ENCODE data around the gene C7orf50.

- PRO-cap, 3 experiments = no peak in any of the 3 experiments
- RRBS = no CpG with 5 or more reads among the region's 22 CpGs
Observed at GRCh38 chr7:966559-967264, 8.6 kb downstream of the COX19 start.

DNA sequence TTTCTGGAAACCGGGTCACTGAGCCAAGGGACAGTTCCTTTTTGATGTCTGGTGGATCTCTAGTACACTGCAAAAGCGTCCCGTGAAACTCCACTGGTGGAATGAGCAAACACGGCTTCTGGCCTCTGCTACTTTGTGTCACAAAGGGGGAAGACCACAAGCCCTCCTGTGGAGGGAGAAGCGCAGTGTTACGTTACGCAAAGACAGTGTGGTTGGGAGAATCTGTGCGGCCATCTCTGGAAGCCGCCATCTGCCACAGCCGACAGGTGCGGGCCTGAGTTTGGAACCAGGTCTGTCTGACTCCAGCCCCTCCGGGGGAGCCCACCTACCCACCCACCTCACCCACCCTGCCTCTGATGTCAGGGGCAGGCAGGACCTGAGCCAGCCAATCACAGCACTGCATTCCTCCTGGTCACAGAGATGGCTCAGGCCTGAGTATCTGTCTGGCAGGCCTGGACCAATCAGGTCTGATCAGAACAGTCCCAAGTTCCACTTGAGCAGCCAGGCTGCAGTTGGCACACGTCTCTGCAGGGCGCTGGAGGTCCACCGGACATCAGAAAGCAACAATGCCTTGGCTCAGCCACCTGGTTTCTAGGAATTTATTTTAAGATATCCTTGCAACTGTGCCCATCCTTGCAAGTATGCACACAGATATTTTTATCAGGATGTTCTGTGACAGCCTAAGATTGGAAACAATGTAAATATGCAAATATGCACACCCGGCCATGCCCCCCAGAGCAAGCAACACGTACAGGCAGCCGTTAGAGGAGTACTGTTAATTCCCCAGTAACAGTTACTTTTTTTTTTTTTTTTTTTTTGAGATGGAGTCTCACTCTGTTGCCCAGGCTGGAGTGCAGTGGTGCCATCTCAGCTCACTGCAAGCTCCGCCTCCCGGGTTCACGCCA is 2.8 kb upstream of the CYP2W1 start:
- PRO-cap, 3 experiments = no peak in any of the 3 experiments
- RRBS = no CpG with 5 or more reads among the region's 21 CpGs

GRCh38 chr7:1137611-1138756 is at the start of gene C7orf50:
C7orf50 (minus strand) TSS chr7:1138247.
- PRO-cap, 3 experiments = peak in 3 of 3 experiments; most common plus-strand start chr7:1138423 (in 1); most common minus-strand start chr7:1138276 (in 2)
- RRBS = 2% methylated on average over 43 of the region's 96 CpGs

DNA sequence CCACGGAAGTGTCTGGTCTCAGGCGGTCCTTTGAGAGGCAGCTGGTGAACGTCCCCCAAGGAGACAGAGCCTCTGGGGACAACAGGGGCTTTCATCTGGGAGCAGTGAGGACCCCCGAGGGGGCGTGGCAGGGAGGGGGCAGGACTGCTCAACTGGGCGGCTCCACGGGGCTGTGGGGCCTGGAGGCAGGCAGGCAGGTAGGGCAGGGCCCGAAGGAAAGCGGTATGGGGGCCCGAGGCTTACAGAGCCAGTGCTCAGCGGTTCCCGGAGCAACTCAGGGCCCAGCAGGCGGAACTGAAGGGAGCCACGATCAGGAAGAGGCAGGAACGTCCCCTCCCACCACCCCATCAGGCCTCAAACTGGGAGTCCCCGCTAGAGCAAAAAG is 21.4 kb upstream of the ZFAND2A start:
- PRO-cap, 3 experiments = no peak in any of the 3 experiments
- RRBS = 32% methylated on average over 3 of the region's 16 CpGs

DNA sequence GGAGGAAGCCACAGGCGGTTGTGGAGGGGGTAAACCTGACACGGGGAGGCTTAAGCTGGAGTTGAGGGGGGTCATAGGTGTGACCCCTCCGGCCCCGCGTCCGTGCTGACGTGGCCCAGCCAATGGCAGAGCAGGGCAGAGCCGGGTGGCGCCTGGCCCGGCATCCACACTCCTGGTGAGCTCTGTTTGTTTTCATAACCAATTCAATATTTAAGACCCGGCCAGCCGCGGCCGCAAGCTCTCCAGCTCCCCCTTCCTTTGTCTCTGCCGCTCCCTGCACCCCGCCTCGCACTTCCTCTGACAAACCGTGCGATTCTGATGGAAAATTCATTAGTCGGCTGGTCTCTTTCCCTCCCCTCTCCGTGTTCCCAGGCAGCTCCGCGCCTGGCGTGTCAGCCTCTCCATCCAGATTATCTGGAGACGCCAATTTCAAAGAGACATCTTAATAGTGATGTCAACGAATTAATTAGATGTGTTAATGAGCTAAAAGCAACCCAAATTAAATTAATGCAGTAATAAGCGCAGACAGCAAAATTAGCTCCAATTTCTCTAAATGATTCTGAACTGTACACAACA is 55.4 kb downstream of the MICALL2 start:
- PRO-cap, 3 experiments = no peak in any of the 3 experiments
- RRBS = 5% methylated on average over 7 of the region's 27 CpGs

GRCh38 chr7:1437884-1438556 is 21.2 kb downstream of the MICALL2 start:
- PRO-cap, 3 experiments = no peak in any of the 3 experiments
- RRBS = 92% methylated on average over 5 of the region's 27 CpGs

DNA sequence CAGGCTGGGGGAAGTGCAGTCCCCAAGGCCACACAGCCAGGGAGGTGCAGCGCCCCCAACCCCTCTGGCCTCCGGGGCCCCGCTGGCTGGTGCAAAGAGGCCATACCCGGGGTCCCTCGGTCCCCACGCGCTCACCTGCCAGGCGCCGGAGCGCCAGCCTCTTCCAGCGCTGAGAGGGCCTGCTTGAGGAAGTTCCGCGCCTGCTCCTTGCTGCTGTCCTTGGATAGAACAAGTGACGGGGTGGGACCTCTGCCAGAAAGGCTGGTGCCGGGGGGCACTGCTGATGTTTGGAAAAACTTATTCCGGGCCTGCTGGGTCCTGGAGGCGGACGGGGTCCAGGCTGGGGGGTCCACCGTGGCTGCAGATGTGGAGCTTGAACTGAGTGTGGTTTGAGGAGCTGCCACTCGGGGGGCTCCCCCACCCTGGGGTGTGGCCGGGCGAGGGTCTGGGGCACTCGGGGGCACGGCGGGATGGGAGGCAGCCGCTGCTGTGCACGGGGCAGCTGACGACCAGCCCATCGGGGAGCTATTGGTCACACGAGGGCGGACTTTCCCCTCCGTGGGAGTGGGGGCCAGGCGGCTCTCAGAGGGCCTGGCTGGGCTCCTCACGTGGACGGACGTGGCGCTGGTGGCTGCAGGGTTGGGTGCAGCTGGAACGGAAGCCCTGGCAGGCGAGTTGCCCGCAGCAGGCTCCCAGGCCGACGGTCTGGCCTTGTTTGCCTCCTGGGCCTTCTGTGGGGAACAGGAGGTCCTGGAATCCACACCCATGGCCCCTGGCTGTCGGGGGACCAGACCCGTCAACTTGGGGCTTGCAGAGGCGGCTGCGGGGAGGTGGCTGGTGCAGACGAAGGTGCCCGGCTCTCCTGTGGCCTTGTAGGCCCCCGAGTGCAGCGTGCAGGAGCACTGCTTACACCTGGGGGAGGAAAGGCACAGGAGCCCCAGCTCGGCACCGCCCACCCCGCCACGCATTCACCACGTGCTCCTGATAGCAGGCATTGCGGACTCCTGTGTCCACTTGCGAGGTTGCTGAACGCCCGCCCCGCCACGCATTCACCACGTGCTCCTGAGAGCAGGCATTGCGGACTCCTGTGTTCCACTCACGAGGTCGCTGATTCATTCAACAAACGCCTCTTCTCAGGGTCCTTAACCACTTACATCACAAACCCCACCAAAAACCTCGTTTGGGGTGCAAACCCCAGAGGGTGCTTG is 14.3 kb downstream of the MICALL2 start:
- PRO-cap, 3 experiments = no peak in any of the 3 experiments
- RRBS = 81% methylated on average over 8 of the region's 67 CpGs

DNA sequence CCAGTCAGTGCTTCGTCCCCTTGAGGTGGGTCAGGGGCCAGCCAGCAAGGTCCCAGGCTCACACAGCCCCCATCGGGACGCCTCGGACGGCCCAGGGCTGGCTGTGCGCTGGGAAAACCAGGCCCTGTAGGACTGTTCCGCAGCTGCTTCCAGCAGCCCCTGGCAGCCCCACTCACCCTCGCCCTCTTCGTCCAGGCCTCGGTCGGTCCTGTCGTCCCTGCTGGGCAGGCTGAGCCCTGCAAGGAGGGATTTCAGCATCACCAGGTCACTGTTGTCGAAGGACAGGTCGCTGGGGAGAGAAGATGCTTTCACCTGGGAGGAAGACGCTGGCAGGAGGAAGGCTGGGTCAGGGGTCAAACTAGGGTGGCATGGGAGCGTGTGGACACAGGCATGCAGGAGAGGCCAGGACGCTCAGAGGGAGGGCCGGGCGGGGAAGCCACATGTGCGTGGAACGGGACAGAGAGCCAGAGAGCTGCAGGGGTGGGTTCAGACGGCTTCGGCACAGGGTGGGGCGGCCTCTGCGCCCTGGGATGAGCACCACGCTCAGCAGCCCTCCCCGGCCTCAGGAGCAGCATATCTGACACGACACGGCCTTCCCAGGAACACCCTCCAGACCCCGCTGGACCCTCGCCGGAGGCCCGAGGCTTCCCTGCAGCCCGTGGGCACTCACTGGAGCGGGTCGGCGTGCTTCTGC is 13.8 kb upstream of the MICALL2 start:
- PRO-cap, 3 experiments = no peak in any of the 3 experiments
- RRBS = no CpG with 5 or more reads among the region's 37 CpGs

- PRO-cap, 3 experiments = peak in 2 of 3 experiments; most common plus-strand start chr7:1534044 (in 1); most common minus-strand start chr7:1533948 (in 2)
- RRBS = 46% methylated on average over 14 of the region's 24 CpGs
Observed at GRCh38 chr7:1533651-1534310, 3.3 kb downstream of the MAFK start.

DNA sequence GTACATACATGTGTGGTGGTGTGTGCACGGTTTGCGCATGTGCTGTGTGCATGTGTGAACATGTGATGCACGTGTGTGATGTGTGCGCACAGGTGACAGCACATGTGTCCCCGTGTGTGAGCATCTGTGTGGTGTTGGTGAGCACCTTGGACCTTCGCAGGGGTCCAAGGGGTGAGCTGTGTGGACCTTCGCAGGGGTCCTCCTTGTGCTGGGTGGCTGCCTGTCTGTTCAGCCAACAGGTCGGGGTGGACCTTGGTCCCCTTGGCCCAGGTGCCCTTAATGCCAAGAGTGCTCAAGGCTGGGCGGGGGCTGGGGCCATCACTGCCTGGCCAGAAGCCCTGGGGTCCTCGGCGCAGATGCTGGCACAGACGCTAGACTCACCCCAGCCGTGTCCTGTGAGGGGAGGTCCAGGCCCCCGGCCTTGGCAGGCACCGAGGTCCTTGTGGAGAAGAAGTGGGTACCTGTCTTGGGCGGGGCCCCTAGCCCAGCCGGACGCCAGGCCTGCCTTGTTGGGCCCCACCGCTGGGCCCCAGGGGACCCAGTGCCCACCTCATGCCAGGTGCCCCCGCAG is 6.8 kb downstream of the TMEM184A start:
- PRO-cap, 3 experiments = no peak in any of the 3 experiments
- RRBS = 80% methylated on average over 2 of the region's 20 CpGs

DNA sequence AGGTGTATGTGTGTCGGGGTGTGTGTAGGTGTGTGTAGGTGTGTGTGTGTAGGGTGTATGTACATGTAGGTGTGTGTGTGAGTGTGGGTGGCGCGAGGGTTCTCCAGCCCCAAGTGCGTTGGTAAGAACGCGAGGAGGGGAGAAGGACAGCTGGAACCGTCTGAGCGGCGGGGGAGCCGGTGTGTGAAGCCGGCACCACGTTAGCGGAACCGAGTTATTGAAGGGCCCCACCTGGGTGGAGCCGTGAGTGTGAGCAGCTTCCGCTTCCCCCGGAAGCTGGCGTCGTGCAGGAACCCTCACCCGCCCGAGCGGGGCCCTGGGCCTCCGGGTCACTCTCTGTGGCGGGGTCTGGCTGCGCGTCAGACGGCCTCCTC is 49.5 kb upstream of the PSMG3 start:
- PRO-cap, 3 experiments = peak in 1 of 3 experiments; most common plus-strand start position 272 of the sequence (in 1); most common minus-strand start position 245 of the sequence (in 1)
- RRBS = 52% methylated on average over 16 of the region's 27 CpGs

DNA sequence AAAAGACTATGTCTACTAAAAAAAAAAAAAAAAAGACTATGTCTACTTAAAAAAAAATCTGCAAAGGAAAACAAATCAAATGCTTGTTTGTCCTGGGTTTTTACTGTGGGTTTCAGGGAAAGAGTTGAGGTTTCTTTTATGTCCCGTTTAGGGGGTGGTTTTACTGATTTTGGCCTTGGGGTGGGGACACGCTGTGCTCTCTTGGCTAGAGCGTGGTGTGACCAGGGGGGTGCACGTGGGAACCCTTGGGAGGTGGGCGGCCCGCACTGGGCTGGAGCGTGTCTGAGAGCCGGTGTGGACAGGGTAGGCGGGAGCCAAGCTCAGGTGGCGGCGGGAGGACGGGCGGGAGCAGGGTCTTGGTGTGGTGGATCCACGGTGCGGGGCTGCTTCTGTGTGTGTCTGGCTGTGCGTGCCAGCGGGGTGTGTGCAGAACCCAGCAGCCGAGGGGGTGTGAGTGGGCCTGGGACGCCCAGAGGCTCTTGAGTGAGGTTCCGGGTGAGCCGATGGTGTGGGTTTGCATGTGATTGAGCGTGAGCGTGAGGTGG is 77.9 kb downstream of the ELFN1 start:
- PRO-cap, 3 experiments = no peak in any of the 3 experiments
- RRBS = no CpG with 5 or more reads among the region's 23 CpGs

- PRO-cap, 3 experiments = no peak in any of the 3 experiments
- RRBS = 60% methylated on average over 7 of the region's 25 CpGs
Observed at GRCh38 chr7:1848121-1849007, 178.3 kb downstream of the ELFN1 start.

DNA sequence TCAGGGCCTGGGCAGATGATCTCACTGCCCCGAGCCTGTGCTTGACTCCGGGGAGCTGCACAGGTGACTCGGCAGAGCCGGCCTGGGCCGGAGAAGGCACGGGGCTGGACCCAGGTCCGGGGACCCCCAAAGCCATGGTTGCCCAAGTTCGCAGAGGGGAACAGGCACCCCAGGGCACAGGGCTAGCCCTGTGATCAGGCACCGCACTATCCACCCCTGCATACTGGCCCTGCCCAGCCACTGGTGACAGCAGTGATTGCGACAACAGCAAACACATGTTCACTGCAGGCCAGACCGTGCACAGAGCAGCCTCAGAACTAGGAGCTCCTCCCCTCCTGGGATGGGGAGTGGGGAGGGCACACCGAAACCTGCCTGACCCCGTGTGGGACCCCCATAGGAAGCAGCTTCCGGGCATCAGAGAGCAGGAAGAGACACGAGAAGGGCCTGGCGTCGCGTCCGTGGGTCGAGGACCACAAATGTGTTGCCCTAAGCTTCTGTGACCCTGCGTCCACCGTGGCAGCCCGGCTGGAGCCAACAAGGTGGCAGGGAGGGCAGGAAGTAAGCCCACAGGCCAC is 180.5 kb downstream of the ELFN1 start:
- PRO-cap, 3 experiments = no peak in any of the 3 experiments
- RRBS = 79% methylated on average over 5 of the region's 23 CpGs

DNA sequence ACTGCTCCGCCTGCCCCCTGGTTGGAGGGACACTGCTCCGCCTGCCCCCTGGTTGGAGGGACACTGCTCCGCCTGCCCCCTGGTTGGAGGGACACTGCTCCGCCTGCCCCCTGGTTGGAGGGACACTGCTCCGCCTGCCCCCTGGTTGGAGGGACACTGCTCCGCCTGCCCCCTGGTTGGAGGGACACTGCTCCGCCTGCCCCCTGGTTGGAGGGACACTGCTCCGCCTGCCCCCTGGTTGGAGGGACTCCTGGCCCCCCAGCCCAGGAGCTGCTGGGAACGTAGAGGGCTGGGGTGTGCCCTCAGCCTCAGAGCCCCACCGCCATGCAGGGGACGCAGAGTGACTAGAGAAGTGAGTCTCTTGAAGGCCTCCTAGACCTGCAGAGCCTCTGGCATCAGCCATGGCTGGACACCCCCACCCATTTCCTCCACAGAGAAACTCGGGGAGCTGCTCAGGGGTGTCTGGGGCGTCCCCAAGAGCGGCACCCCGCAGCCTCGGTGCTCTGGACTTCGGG is 191.7 kb downstream of the ELFN1 start:
- PRO-cap, 3 experiments = no peak in any of the 3 experiments
- RRBS = no CpG with 5 or more reads among the region's 17 CpGs

GRCh38 chr7:1872482-1873228 is 202.6 kb downstream of the ELFN1 start:
- PRO-cap, 3 experiments = no peak in any of the 3 experiments
- RRBS = no CpG with 5 or more reads among the region's 36 CpGs

DNA sequence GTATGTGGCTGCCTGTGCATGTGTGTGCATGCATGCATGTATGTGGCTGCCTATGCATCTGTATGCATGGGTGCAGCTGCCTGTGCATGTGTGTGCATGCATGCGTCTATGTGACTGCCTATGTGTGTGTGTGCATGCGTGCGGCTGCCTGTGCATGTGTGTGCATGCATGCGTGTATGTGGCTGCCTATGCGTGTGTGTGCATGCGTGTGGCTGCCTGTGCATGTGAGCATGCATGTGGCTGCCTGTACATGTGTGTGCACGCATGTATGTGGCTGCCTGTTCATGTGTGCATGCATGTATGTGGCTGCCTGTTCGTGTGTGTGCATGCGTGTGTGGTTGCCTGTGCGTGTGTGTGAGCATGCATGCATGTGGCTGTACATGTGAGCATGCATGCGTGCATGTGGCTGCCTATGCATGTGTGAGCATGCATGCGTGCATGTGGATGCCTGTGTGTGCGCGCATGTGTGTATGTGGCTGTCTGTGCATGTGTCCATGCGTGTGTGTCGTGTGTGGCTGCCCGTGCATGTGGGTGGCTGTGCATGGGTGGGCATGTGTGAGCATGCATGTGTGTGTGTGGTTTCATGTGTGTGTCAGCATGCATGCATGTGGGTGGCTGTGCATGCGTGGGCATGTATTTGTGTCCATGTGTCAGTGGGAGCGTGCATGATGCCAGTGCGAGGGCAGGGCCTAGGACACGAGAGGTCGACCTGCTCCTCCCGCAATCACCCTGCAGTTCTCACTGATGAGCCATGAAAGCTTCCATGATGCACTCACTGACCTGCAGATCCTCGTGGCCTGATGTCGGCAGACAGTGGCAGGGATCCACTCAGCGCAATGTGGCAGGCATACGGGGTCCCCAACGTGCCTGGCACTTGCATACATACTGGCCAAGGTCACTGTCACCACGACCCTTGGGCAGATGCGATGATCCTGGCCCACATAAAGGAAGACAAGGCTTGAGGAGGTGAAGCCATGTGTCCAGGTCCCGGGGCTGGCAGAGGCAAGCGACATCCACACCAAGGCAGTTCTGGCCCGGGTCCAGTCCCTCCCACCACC is 218.4 kb downstream of the ELFN1 start:
- PRO-cap, 3 experiments = no peak in any of the 3 experiments
- RRBS = 95% methylated on average over 3 of the region's 33 CpGs

DNA sequence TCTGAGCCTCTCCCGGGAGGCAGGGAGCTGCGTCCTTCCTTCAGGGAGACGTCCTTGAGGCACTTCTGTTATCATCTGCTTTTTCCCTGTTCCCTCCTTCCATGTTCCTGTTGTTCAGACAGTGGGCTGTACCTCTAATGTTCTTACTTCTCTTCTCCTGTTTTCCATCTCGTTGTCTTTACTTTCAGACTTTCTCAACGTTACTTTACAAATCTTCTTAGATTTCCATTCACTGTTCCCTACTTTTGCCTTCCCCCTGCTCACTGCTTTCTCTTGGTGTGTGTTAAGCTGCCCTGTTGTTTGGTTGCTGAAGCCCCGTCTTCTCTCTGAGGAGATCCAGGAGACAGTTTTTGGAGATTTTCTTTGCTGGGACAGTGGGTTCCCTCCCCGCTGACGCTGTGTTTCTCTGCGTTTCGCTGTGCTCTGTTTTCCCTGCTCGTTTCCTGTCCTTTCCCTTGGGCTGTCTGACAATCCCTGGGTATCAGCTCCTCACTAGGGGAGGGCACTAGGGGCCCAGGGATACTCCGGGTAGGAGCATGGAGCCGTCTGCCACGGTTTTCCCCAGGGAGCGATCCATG is 262.7 kb downstream of the ELFN1 start:
- PRO-cap, 3 experiments = no peak in any of the 3 experiments
- RRBS = no CpG with 5 or more reads among the region's 15 CpGs

- PRO-cap, 3 experiments = peak in 2 of 3 experiments; most common minus-strand start chr7:1940540 (in 2)
- RRBS = 17% methylated on average over 8 of the region's 43 CpGs
Observed at GRCh38 chr7:1939843-1941012, 270.2 kb downstream of the ELFN1 start.

DNA sequence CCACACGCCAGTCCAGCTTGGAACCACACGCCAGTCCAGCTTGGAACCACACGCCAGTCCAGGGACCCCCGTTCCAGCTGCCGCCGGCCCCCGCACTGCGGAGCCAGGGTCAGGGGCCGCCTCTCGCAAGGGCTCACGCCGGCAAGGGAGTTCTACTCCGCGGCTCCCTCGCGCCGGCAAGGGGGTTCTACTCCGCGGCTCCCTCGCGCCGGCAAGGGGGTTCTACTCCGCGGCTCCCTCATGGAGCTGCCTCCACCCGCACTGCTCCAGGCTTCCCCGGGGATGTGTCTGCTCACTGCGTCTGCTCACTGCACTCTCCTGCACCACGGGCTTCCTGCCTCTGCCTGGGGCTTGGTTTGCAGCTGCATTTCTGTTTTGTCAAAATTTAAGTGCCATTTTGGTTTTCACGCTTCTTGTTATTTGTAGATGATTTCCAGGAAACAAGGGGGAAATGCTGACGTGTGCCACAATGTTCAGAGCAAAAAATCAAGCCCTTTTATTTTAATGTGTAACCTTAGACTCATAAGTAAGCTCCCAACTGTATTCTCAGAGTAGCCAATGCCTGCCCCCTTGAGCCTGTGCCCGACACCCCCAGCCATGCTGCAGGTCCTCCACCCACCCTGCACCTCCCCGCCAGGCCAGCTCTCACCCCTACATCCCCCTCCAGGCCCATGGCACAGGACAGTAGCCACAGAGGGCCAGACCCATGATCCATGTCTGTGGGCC is 246.3 kb downstream of the MAD1L1 start:
- PRO-cap, 3 experiments = no peak in any of the 3 experiments
- RRBS = 77% methylated on average over 6 of the region's 32 CpGs